HGPS cell (cell line): ENCODE measurements around the genes TNFAIP8, CSNK1G3 and PHAX.

DNA sequence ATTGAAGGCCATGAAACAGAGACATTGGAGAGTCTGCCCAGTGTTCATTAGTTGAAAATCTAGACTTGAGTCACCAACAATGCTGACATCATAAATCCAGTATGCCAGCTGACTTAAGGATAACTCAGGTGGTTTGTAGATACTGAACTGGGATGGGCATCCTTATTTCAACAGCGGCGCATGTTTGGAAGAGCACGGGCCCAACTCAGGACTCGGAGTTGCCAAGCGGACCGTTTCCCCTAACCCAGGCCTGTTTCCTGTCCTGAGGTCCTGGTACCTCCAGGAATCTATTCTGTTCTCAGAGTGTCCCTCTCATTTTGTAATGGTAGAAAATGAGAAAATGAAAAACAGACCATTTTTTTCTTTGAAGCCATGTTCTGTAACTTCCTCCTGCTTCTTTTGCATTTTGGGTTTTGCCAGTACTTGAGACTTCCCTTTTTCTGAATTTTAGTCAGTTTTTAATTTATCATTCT lies 80.5 kb upstream of the TNFAIP8 start:
- RRBS, result no CpG with 5 or more reads among the region's 6 CpGs

- RRBS, result no CpG with 5 or more reads among the region's 1 CpG
Measured at GRCh38 chr5:119346921-119347581, 8.8 kb upstream of the TNFAIP8 start.

GRCh38 chr5:119355072-119355518 lies 724 bp upstream of the TNFAIP8 start:
- RRBS, result 95% methylated on average over 4 of the region's 12 CpGs

DNA sequence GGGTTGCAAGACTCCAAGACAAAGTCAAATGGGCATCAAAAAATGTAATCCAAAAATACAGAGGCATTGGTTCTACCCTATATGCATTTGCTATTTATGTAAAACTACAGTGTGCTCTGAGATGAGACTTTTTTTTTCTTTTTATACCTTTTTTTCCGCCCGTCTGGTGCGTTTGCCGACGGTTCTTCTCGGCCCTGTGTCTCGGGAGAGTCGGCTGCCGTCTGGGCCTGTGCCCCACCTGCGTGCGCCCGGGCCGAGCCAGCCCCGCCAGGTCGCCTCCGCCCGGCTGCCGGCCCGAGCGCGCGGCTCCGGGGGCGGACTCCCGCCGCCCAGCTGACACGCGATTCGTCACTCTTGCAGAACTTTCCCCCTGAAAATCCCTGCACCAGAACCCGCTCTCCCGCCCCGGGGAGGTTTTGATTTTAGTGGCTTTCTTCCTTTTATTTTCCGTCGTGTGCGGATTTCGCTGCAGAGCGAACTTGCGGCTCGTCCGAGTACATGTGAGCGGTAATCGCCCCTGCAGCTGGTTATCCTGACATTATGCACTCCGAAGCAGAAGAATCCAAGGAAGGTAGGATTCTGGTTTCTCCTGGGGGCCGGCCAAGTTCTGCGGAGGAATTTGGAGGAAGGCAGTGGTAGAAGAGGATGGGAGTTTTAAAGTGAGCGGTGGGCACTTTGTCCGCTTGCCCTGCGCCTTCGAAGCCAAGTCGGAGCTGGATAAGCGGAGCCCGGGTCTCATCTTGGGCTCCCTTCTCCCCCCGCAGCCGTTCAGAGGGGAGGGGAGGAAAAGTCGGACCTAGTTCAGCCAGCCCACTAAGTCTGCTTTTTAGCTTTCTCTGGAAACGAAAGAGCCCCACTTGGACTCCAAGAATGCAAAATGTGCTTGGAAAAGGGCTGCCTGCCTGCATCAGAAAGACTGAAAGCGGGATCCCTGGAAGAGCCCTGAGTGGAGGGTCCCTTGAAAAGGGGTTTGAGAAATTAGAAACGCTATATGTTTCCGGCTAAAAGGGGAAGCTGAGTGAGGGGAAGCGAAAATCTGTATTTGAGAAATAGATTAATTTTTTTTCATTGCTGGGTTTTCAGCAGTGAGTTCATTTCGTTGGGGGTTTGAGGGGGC lies at the start of gene TNFAIP8:
TNFAIP8 (plus strand) TSS at position 469 of the 1,117 bp plus-strand sequence.
- RRBS, result 2% methylated on average over 9 of the region's 61 CpGs

GRCh38 chr5:119779926-119780551 lies 150.7 kb downstream of the FAM170A start:
- RRBS, result no CpG with 5 or more reads among the region's 17 CpGs

GRCh38 chr5:122323204-122323724 lies 11.2 kb downstream of the SNCAIP start:
- RRBS, result no CpG with 5 or more reads among the region's 7 CpGs

DNA sequence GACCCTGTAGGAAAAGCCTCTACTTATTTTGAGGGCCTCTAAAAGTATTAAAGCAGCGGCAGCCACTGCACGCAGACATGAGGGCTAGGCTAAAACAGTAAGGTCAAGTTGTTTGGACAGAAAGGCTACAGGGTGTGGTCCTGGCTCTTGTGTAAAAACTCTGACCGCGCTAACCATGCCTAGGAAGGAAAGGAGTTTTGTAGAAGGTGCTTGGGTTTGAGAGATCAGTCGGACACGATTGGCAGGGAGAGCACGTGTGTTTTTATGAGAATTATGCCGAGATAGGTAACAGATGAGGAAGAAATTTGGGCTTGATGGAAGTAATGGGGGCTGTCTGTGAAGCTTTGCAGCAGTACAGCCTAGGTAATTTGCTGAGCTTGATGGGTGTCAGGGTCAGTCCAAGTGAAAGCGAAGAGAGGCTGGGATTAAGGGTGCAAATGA lies 163.6 kb downstream of the SNCAIP start:
- RRBS, result no CpG with 5 or more reads among the region's 9 CpGs

GRCh38 chr5:123511810-123512049 lies 247 bp upstream of the CSNK1G3 start:
- RRBS, result no CpG with 5 or more reads among the region's 11 CpGs

DNA sequence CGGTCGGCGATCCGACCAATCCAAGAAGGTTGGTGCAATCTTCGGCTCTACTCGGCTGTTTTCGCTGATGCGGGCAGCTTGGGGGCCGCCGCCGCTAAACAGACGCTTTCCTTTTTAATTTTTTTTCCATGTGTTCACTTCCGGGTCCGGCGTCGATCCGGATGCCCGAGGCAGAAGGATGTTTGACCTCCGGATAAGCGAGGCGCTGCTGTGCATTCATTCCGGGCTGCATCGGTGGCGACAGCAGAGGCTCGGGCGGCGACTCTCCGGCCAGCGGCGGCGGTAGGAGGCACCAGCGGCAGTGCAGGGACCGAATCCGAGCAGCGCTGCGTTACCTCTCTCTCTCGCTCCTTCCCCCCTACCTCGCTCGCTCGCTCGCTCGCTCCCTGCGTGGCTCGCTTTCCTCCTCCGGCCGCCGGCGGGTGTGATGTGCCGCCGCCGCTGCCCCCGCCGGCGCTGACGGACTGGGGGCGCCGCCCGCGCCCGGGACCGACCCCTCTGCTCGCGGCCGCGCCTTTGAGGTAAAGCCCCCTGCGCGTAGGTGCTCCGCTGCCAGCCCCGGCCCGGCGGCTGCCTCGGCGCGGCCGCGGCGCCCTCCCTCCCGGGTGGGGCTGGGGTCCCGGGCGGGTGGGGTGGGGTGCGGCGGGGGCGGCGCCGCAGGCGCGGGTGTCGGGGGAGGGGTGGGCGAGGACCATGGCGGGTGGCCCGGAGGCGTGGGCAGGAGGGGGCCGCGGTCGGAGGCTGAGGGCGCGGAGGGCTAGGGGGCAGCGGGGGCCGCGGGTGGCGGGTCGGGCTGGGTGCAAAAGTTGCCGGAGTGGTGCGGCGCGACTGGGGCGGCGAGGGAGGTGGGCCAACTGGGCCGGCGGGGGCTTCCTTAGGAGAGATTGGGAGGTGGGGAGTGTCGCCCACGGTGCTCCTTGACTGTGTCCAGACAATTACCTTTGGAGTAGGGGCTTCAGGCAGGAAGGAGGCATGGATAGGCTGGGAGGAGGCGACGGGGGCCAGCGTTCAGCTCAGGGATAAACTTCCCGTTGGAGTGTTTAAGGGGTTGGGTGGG lies at the start of gene CSNK1G3:
CSNK1G3 (plus strand) TSS at position 128 of the 1,057 bp plus-strand sequence.
- RRBS, result 2% methylated on average over 50 of the region's 116 CpGs

GRCh38 chr5:123700547-123700980 lies 188.6 kb downstream of the CSNK1G3 start:
- RRBS, result no CpG with 5 or more reads among the region's 3 CpGs

GRCh38 chr5:124538118-124538545 lies 208.3 kb downstream of the ZNF608 start:
- RRBS, result no CpG with 5 or more reads among the region's 2 CpGs

DNA sequence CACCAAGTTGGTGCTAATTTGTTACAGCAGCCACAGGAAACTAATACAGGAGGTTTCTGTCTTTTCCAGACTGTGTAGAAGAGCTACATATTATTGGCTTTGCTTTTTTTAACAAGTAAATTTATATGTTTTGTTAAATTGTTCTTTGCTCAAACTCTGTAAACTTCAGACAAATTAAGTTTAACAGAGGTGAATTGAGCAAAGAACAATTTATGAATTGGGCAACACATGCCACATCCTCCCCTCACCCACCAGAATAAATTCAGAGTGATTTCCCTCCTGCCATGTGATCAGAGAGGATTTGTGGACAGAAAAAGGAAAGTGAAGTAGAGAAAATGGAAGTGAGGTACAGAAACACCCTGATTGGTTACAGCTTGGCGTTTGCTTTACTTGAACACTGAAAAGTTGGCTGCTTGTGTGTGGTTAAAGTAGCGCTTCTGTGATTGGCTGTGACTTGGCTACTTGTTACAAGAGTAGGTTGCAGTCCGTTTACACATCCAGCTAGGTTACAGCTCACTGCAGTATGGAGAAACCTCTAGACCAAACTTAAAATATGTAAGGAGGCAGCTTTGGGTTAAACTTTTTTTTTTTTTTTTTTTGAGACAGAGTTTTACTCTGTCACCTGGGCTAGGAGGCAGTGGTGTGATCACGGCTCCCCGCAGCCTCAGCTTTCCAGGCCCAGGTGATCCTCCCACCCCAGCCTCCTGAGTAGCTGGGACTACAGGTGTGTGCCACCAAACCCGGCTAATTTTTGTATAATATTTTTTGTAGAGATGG lies 205.2 kb upstream of the ZNF608 start:
- RRBS, result 94% methylated on average over 1 of the region's 6 CpGs

DNA sequence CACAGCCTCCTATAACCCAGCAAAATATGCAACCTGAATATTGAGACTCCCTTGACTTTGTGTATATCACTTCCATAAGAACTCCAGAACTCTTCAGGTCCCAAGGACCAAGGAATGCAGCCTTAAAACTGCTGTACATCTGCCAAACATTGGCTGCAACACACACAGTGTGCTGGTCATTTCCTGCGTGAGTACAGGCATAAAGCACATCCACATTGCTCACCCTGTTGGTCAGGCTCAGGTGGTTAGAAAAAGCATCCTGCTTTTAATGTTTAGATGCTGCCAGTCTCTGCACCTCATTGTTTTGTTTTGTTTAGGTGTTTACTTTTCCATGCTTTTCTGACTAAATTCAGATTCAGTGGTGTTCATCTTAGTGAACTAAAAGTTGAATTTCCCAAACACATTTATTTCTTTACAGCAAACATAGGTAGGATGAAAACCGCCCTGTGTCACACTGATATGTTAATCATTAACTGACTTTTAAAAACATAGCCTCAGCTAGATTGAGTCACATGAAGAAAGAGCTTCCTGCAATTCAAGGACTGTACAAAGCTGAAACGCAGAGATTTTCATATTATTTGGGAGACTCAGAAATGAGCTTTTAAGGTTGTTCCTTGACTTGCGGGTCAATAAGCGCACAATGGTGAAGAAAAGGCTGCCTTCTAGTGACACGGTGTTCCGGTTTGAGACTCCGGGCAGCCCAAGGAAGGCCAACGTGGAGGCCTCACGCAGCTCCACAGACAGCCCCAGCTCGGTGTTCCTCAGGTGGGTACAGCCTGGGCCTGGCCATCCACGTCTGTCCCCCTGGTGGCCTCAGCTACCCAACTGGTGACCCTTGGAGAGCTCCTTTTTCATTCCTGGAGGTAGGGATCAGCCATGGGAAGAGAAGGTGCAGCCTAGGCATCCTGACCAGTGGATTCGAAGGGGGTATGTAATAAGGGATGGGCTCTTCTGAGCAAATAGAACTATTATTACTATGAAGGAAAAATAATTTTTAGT lies 52.1 kb upstream of the GRAMD2B start:
- RRBS, result no CpG with 5 or more reads among the region's 13 CpGs

- RRBS, result no CpG with 5 or more reads among the region's 7 CpGs
Measured at GRCh38 chr5:126453986-126454450, 30.8 kb downstream of the GRAMD2B start.

GRCh38 chr5:126469793-126470563 lies 46.8 kb downstream of the GRAMD2B start:
- RRBS, result no CpG with 5 or more reads among the region's 3 CpGs

DNA sequence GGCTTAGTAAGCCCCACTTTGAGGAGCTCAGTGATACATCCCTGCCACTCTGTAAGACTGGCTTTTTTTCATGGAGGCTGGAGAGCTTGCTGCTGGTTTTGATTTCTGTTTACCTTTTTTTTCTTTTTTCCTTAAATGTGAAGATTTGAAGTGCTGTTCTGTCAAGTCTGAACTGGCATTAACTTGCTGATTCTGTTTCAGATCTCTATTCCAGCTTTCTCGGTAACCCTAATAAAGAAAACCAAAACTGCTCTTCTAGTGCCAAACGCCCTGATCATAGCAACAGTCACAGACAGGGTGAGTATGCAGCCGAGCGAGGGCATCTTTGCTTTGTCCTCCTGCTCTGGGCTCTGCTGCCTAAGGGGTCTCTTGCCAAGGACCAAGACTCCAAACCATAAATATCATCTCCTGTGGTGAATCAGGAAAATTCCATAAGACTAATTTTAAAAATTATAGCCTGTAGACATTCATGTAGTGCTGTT lies 54.3 kb downstream of the GRAMD2B start:
- RRBS, result no CpG with 5 or more reads among the region's 4 CpGs

- RRBS, result no CpG with 5 or more reads among the region's 2 CpGs
Measured at GRCh38 chr5:126486419-126486761, 63.2 kb downstream of the GRAMD2B start.

DNA sequence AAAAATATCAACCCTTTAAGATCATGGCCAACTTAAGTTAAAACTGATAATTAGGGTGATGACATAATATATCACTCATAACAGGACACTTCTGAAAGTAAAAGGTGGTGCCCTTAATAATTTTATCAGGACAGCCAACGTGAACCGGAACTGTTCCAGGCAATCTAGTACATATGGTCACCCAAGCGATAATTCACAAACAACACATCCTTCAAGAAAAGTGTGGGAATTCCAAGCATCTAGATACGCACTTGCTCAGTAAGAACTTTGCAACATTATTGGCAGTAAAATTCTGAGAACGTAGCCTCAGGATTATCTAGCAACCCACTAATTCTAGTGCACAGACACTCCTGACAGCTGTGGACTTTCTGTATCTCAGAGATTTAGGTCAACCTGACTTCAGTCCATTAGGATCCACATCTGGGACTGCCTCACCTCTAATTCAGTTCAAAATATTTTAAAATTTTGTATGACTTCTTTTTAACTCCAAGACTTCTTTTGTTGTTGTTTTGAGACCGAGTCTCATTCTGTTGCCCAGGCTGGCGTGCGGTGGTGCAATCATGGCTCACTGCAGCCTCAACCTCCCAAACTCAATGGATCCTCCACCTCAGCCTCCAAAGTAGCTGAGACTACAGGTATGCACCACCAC lies 85.6 kb downstream of the ALDH7A1 start:
- RRBS, result no CpG with 5 or more reads among the region's 8 CpGs

DNA sequence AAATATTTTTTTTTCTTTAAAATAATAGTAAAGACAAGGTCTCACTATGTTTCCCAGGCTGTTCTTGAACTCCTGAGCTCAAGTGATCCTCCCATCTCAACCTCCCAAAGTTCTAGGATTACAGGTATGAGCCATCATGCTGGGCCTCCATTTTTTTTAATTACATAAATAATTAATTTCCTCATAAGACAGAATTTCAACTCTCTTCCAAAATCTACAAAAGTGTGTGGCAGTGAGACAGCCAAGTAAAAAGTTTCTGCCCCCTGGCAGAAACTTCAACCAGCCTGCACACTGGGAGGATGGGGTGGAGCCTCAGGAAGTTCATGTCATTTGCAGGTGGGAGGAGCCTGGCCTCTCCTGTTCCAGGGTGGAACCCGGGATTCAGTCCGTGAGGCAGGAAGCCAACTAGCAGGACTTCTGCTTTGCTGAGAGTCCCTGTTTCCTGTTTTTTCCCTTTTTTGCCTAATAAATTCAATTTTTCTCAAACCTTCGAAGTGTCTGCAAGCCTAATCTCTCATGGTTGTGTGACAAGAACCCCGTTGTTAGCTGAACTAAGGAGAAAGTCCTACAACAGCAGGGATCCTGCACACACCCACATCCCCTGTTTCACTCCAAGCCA lies 69.5 kb downstream of the ALDH7A1 start:
- RRBS, result no CpG with 5 or more reads among the region's 4 CpGs

- RRBS, result 1% methylated on average over 16 of the region's 61 CpGs
Measured at GRCh38 chr5:126600013-126601168, at the start of gene PHAX. Gene PHAX, plus strand, starts transcription at chr5:126600947.